Urinary bladder (tissue), 3 donors: ENCODE data around the genes ART1 and OR52B4.

DNA sequence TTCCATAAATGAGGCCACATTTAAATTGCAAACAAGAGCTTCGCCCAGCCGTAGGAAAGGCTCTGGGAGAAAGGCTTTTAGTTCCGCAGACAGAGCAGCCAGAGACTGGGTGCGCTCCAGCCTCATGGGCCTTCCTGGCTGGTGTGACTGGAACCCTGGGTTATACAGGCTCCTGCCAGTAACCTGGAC lies 192.1 kb downstream of the CDKN1C start:
- PRO-cap, result no peak
- RAMPAGE, long total RNA, result no peak

DNA sequence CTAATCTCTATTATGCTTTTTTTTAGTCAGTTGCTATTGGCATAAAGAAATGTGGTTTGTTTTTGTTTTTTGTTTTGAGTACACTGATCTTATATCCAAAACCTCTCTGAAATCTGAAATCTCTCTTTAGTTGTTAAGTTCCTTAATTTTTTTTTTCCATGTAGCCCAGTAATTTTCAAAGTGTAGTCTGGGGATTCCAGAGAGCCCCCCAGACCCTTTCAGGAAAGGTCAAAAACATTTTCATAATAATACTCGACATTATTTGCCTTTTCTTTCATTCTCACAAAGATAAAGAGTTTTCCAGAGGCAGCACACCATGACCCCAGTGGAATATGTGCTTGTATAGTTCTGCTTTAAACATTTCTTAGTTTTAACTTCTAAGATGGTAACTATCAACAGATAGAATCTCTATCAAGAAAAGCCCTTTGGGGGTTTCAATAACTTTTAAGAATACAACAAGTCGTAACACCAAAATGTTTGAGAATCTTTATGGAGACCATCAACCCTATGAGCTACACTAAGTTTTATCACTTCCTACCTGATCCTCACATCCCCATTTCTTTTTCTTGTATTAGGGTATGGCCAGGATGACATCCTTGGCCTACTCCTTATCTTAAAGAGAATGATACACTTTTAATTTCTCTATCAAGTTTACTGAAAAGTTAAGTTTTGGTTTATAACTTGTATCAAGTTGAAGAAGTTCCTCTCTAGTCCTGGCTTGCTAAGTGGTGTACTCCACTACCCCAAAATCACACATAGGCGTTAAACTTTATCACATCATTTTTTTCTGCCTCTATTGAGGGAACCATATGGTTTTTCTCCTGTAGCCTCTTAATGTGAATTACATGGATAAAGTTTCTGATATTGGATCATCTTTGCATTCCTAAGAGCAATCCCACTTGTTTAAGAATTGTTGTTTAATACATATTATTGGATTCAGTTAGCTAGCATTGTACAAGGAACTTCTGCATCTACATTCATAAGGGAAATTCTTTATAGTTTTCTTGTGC lies 188.4 kb downstream of the CDKN1C start:
- PRO-cap, result no peak
- RAMPAGE, long total RNA, result no peak

DNA sequence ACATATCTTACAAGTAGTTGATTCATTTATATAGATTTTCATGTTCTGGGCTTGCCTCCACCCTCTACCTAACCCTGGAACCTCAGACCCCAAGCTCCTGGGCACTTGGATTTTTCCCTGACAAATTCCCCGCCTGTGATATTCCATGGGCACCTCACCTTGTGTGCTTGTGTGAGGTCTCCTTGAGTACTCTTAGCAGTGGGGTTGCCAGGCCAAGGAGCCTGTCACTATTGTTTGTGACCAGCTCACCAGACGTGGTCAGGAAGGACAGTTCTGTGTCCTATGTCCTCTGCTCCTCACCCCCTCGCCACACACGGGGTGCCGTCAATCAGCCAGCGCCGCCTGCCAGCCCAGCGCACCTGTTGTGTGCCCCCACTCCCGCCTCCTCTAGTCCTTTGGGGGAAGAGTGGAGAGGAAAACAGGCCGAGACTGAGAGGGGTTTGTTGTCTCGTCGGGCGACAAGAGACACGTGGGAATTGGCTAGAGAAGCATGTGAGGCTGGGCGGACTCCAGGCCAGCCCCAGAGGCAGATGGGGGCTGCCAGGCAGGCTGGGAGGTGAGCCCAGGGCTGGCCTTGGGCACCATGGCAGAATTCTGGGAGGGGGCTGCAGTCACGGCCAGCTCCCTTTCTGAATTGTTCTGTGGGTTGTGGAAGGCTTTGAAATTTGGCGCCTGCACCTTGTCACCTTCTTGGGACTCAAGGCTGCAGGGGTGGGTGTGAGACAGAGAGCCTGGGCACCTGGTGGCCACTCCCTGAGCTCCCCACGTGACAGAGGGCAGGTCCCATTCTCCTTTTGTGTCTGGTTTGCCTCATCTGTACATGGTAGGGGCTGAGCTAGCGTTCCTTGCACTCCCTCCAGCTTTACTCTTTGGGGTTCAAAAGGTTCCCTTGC lies 182.8 kb downstream of the CDKN1C start:
- PRO-cap, result no peak
- RAMPAGE, long total RNA, result no peak

GRCh38 chr11:2741798-2742201 lies 143.8 kb downstream of the CDKN1C start:
- PRO-cap, result no peak
- RAMPAGE, long total RNA, result no peak

GRCh38 chr11:2804869-2805457 lies 80.6 kb downstream of the CDKN1C start:
- PRO-cap, result no peak
- RAMPAGE, long total RNA, result no peak

DNA sequence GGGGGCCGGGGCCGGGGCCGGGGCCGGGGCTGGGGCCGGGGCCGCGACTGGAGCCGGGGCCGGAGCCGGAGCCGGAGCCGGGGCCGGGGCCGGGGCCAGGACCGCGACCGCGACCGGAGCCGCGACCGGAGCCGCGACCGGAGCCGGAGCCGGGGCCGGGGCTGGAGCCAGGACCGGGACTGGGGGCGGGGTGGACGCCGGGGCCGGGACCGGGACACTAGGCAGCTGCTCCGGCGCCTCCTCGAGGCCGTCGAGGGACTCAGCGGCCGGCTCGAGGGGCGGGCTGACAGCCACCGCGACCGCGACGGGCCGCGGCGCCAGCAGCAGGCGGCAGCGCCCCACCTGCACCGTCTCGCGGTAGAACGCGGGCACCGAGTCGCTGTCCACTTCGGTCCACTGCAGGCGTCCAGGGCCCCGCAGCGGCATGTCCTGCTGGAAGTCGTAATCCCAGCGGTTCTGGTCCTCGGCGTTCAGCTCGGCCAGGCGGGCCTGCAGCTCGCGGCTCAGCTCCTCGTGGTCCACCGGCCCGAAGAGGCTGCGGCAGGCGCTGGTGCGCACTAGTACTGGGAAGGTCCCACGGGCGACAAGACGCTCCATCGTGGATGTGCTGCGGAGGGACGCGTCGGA lies 602 bp downstream of the CDKN1C start:
- PRO-cap, result unidirectional peak, minus-strand start at position 243 of the sequence
- RAMPAGE, long total RNA, result no peak

DNA sequence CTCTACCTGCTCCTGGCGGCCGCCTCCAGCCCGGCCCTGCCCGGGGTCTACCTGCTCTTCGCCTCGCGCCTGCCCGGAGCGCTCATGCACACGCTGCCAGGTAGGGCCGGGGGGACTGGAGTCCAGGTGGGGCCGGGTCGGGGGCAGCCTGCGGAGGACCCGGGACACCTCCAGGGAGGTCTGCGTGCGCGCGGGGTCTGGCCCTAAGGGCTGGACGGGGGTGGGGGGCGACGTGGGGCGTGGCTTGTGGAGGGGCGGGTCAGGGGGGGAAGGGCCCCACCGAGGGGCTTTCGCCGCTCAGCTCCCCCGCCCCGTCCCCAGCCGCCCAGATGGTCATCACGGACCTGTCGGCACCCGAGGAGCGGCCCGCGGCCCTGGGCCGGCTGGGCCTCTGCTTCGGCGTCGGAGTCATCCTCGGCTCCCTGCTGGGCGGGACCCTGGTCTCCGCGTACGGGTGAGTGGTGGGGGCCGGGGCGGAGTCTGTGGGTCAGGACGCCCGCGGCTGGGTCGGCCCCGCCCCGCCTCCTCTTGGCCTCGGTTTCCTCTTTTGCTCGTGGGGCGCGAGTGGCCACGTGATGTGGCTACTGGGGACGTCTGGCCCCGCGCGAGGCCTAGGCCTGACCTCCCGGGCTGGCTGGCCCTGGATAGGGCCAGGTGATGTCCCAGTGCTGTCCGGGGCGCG lies 7.3 kb downstream of the SLC22A18 start:
- PRO-cap, result unidirectional peak, minus-strand start at position 413 of the sequence
- RAMPAGE, long total RNA, result no peak

DNA sequence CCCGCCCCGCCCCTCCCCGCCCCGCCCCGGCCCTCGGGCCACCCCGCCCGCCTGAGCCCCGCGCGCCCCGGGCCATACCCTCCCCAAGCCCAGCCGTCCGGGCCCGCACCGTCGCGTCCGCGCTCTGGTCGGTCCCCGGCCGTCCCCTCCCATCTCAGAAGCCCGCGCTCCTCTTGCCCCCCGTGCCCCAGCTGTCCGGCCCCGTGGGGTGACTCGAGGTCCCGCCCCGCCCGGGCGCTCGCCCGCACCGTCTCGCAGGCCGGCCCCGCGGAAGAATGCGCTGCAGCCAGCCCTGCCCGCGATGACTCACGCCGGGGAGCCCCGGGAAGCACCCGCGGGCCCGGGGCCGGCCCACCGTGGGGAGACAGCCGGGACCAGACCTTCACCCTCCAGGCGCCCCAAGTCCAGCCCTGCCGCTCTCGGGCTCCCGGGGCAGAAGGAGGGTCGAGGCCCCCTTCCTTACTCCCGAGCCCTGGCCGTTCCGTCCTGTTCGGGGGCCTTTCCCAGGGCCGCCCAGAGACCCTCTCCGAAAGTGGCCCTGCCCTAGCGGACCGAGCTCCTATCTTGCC lies 325 bp upstream of the PHLDA2 start:
- PRO-cap, result bidirectional peak, plus-strand start at position 301 of the sequence, minus-strand start at position 277 of the sequence
- RAMPAGE, long total RNA, result no peak

- PRO-cap, result no peak
- RAMPAGE, long total RNA, result no peak
Observed at GRCh38 chr11:2988580-2989034, 3.5 kb downstream of the NAP1L4 start.

GRCh38 chr11:3148270-3148763 lies 16.8 kb downstream of the OSBPL5 start:
- PRO-cap, result no peak
- RAMPAGE, long total RNA, result no peak

DNA sequence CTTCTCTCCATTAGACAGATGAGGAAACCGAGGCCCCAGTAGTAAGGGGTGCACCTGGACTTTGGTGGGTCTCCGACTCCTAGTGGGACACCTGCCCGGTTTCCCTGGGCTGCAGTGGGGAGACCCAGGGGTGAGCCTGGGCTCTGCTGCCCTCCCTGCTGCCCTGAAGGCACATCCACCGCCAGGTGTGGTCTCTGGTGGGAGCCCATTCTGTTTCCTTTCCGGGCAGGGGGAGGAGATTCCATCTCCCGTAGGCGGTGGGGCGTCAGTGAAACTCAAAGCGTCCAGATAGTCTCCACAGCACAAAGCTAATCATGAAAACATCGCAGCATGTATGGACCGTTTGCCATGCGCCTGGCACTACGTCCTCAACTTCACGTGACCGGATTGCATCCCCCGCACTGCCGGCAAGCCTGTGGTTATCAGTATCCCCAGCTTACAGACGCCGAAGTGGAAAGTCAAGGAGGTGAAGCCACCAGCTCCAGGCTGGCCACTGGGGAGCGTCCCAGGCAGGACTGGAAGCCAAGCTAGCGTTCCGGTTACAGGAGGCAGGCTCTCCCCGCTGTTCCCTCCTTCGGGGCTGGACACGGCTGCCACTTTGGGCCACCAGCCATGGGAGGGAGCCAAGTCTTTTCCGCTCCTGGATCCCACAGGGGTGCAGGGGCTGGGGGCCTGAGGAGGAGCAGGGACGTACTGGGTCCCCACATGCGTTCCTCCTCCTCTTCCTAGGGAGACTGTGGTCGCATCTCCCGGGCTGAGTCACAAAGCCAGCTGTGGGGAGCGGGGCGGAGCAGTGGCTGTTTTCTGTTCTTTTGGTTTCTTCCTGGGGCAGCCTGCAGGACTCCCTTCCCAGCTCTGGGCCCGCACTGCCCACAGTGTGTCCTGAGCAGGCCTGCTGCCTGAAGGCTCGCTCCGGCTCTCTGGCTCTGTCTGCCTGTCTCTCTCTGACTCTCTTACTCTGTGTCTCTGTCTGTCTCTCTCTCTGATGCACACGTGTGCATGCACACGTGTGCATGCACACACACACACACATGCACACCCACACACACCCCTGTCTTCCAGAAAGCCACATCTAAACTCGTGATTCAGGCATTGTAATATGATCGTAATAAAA lies 4.2 kb upstream of the OSBPL5 start:
- PRO-cap, result unidirectional peak, plus-strand start at position 448 of the sequence; unidirectional peak, minus-strand start at position 736 of the sequence
- RAMPAGE, long total RNA, result no peak

GRCh38 chr11:3644157-3645193 lies at the start of gene ART1:
TSS of gene ART1 (plus strand) at chr11:3645128.
- PRO-cap, result no peak
- RAMPAGE, long total RNA, result no peak

DNA sequence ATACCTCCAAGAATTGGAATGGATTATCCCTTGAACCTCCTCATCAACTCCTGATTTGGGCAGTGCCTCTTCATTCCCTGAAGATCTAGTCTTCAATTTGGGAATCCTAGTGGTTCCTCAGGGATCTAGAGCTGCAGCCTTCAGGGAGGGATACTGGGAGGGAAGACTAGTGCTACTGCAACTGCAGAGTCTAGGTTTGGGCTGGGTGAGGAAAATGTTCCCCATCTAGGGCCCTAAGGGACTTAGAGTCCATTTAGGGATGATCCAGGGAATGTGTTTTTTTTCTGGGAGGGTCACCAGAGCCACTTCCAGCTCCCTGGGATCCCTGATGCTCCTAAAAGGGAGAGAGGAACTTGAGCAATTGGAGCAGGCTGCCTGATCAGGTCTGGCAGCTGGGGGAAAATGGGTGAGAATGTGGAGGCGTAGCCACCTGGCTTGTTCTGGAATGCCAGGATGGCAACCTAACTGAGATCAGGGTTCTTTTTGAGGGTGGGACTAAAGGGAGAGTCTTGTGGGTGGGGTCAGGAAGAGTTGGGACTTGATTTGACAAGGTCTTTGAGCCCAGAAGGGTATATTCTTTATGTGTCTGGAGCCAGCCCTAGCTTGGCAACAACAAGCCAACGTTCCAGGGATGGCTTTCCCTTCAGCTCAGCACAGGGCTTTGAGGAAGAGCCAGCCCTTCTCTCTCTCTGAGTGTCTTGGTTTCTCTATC lies 1.2 kb downstream of the PGAP2 start:
- PRO-cap, result no peak
- RAMPAGE, long total RNA, result no peak

GRCh38 chr11:3810929-3811264 lies 2.5 kb downstream of the PGAP2 start:
- PRO-cap, result no peak
- RAMPAGE, long total RNA, result no peak

DNA sequence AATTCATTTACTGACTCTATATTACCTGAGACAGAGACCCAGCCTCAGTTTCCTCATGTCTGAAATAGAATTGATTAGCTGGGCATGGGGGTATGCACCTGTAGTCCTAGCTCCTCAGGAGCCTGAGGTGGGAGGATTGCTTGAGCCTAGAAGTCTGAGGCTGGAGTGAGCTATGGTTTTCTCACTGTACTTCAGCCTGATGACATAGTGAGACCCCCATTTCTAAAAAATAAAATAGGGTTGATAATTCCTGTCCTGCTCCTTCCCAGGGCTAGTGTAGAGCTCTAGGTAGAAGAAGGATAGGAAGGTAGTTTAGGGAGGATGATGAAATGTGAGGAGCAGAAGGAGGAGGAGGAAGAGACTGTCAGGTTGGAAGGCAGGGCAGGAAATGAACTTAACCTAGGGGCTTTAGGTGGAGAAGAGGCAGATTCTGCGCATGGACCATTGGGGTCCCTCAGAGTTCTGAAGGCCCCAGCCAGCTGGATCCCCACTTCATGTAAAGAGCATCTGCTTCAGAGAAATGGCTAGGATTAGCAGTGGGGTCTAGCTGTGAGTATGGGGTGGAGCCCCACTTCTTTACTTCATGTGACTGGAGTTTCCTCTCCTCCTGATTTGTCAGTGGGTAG lies 4.0 kb downstream of the PGAP2 start:
- PRO-cap, result no peak
- RAMPAGE, long total RNA, result no peak

DNA sequence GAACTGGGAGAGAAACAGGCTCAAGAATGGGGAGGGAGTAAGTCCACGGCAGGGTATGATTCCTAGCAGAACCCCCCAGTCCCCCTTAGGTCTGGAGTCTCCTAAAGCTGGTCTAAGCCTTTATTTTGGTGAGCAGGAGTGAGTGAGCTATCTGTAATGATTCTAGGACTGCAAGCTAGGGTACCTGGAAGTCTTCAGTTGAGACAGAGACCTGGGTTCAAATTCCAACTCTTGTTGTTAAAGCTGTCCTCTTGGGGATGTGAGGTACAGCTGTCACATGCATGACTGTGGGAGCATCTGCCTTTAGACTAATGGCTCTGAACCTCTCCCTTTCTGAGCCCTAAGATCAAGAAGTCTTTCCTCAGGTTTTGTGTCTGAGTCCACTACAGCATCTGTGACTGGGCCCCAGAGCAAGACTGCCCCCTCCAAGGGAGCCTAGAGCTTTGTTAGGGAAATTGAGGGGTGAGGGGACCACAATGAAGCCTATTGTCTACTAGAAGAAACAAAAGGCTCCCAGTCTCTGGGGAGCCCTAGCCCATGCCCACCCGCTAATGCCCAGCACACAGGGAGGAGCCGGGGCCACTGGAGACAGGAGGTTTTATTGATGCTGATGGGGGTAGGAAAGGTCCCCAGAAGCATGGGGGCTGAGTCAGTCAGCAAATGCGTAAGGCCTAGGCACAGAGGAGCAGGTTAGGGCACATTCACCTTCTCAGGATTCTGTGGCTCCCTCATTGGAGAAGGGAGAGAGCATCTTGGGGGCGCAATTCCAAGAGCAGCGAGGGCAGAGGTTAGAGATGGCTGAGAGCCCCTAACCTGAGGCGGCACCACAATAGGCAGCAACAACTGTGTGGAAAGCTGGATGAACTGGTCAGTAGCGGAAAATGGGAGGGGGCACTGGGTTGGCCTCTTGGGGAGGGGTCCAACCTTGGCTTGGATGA lies 14.1 kb downstream of the RHOG start:
- PRO-cap, result no peak
- RAMPAGE, long total RNA, result no peak

- PRO-cap, result no peak
- RAMPAGE, long total RNA, result no peak
Observed at GRCh38 chr11:3880565-3881147, 25.2 kb downstream of the STIM1 start.

- PRO-cap, result unidirectional peak, minus-strand start at chr11:3939935
- RAMPAGE, long total RNA, result no peak
Observed at GRCh38 chr11:3939814-3940715, 84.6 kb downstream of the STIM1 start.

DNA sequence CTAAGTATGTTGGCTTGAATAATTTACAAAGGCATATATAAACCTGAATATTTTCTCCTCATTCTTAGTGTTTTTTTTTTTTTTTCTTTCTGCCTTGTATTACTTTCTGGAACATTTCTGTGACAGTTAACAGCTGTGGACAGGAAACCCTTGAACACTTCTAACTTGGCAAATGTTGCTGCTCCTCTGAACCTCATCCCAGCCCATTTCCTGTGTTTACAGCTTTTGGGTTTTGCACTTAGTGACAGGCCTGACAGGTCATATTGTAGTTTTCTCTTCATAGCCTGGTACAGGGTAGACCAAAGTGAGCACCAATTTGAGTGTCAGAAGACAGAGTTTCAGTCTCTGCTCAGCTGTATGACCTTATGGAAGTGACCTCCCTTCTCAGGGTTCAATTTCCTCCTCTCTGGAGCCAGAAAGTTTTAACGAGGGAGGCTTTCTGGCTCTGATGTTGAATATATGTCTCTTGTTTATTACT lies 91.6 kb downstream of the STIM1 start:
- PRO-cap, result no peak
- RAMPAGE, long total RNA, result no peak

DNA sequence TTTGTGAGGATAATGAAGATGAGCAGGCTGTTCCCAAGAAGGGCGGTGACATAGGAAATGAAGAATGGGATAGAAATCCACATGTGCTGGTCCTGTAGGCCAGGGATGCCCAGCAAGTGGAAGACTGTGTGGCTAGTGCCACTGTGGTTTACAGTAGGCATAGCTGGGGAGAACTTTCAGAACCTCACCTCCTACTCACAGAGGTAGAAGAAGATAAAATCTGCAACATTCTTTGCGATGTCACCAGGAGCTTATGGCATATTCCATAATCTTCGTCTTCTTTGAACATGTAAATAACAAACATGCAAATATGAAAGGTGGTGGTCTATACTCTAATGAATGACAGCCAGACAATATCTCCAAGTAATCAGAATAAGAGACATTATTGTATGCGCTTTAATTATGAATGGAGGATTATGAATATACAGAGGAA lies at the start of gene OR52B4:
Gene OR52B4 (minus strand): TSS at position 252 of the 433 bp plus-strand sequence.
- PRO-cap, result no peak
- RAMPAGE, long total RNA, result no peak